Right lobe of liver (tissue), 4 donors: Measurements from ENCODE around the gene BAHD1.

DNA sequence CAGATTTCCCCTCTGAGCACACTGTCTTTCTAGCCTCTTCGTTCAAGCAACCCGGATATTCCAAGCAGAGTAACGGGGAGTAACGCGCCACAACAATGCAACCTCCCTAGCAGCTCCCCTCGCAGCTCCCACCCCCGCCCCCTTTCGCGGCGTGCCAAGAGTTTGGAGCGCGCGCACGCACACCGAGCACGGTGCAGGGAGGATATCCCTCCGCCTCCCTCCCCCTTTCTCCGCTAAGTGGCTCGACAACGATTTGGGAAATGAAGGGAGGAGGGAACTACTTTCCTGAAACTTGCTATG, 923 bp upstream of the SPRED1 start:
- PRO-cap, 4 experiments, result peak in 2 of 4 experiments; most common minus-strand start position 81 of the sequence (in 2)
- RAMPAGE, long total RNA, 2 experiments, result no peak in any of the 2 experiments

- PRO-cap, 4 experiments, result no peak in any of the 4 experiments
- RAMPAGE, long total RNA, 2 experiments, result no peak in any of the 2 experiments
Observed at GRCh38 chr15:38282608-38283387, 30.2 kb downstream of the SPRED1 start.

- PRO-cap, 4 experiments, result no peak in any of the 4 experiments
- RAMPAGE, long total RNA, 2 experiments, result start-site peak on the plus strand in 1 of 2 experiments, at chr15:38307504-38307622 at its widest, 5 reads per replicate
Observed at GRCh38 chr15:38307148-38307858, 54.7 kb downstream of the SPRED1 start.

DNA sequence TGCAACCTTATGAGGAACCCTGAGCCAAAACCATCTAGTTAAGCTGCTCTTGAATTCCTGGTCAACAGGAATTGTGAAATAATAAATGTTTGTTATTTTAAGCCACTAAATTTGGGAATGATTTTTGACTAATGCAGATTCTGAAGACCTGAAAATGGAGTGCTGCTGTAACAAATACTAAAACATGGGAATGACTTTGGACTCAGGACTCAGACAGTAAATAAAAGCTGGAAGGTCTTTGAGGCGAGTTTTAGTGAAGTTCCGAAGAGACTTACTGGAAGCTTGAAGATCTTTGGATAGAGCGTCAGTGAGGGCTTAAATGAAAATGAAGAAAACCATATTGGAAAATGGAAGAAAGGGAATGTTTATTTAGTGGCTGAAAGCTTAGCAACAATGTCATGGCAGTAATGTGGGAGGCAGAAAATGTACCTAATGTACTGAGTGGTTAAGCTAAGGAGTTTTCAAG, 73.2 kb downstream of the SPRED1 start:
- PRO-cap, 4 experiments, result no peak in any of the 4 experiments
- RAMPAGE, long total RNA, 2 experiments, result no peak in any of the 2 experiments

- PRO-cap, 4 experiments, result no peak in any of the 4 experiments
- RAMPAGE, long total RNA, 2 experiments, result no peak in any of the 2 experiments
Observed at GRCh38 chr15:38547659-38548170, 16.9 kb downstream of the RASGRP1 start.

GRCh38 chr15:38650770-38651556, 86.3 kb upstream of the RASGRP1 start:
- PRO-cap, 4 experiments, result peak in 4 of 4 experiments; most common plus-strand start chr15:38651494 (in 4)
- RAMPAGE, long total RNA, 2 experiments, result no peak in any of the 2 experiments

- PRO-cap, 4 experiments, result peak in 4 of 4 experiments; most common minus-strand start chr15:38653058 (in 4)
- RAMPAGE, long total RNA, 2 experiments, result no peak in any of the 2 experiments
Observed at GRCh38 chr15:38652925-38653541, 88.4 kb upstream of the RASGRP1 start.

DNA sequence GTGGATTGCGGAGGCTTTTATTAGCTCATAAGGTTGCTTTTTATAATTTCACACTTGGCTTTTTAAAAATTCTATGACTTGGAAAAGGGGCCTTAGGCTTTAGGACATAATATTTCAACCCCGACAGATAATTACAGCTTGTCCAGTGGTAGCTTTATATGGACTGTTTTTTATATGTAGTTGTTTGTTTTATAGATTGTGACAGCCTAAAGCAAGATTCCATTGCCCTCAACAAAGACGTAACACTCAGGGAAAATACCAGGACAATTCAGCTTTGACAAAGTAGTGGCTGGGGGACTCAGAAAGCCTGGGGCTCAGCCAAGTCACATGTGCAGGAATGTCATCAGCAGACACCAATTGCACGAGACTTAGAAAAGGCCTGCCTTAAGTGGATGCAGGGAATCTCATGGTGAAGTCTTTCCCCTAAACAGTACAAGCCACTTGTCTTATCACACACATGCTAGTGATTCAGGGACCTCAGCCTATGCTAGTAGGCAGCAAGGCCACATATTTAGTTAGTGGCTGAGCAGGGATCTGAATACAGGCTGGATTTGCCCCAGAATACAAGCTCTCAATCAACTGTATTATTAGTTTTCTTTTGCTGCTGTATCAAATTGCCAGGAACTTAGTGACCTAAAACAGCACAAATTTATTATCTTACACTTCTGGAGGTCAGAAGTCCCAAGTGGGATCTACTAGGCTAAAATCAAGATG, 381.8 kb upstream of the THBS1 start:
- PRO-cap, 4 experiments, result no peak in any of the 4 experiments
- RAMPAGE, long total RNA, 2 experiments, result no peak in any of the 2 experiments

- PRO-cap, 4 experiments, result no peak in any of the 4 experiments
- RAMPAGE, long total RNA, 2 experiments, result no peak in any of the 2 experiments
Observed at GRCh38 chr15:39427656-39428282, 153.1 kb upstream of the THBS1 start.

DNA sequence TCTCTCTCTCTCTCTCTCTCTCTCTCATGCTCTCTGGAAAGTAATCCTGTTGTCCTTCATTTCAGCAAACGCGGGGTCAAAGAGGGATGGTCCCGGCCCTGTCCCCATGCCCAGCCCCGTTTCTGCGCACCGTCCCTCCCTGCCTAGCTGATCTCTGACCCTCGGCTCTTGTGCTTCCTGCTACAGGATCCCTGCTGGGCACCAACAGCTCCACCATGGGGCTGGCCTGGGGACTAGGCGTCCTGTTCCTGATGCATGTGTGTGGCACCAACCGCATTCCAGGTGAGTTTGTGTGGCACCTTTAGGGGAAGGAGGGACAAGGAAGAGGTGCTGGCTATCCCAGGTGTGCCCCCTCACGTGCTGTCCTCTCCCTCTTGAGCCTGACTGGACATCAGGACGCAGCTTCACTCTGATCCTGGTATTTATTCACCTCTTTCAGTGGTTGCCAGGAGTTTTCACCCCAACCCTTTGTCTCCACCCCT, 805 bp downstream of the THBS1 start:
- PRO-cap, 4 experiments, result peak in 4 of 4 experiments; most common plus-strand start position 118 of the sequence (in 1); most common minus-strand start position 156 of the sequence (in 4)
- RAMPAGE, long total RNA, 2 experiments, result no peak in any of the 2 experiments

- PRO-cap, 4 experiments, result no peak in any of the 4 experiments
- RAMPAGE, long total RNA, 2 experiments, result no peak in any of the 2 experiments
Observed at GRCh38 chr15:39591024-39591764, 10.3 kb downstream of the THBS1 start.

GRCh38 chr15:39735418-39735753, 47.3 kb downstream of the FSIP1 start:
- PRO-cap, 4 experiments, result no peak in any of the 4 experiments
- RAMPAGE, long total RNA, 2 experiments, result no peak in any of the 2 experiments

- PRO-cap, 4 experiments, result no peak in any of the 4 experiments
- RAMPAGE, long total RNA, 2 experiments, result no peak in any of the 2 experiments
Observed at GRCh38 chr15:40048901-40049298, 9.9 kb upstream of the SRP14 start.

GRCh38 chr15:40102944-40103776, 5.5 kb downstream of the BMF start:
- PRO-cap, 4 experiments, result no peak in any of the 4 experiments
- RAMPAGE, long total RNA, 2 experiments, result no peak in any of the 2 experiments

- PRO-cap, 4 experiments, result no peak in any of the 4 experiments
- RAMPAGE, long total RNA, 2 experiments, result no peak in any of the 2 experiments
Observed at GRCh38 chr15:40239996-40240860, 1.4 kb downstream of the PAK6 start.

DNA sequence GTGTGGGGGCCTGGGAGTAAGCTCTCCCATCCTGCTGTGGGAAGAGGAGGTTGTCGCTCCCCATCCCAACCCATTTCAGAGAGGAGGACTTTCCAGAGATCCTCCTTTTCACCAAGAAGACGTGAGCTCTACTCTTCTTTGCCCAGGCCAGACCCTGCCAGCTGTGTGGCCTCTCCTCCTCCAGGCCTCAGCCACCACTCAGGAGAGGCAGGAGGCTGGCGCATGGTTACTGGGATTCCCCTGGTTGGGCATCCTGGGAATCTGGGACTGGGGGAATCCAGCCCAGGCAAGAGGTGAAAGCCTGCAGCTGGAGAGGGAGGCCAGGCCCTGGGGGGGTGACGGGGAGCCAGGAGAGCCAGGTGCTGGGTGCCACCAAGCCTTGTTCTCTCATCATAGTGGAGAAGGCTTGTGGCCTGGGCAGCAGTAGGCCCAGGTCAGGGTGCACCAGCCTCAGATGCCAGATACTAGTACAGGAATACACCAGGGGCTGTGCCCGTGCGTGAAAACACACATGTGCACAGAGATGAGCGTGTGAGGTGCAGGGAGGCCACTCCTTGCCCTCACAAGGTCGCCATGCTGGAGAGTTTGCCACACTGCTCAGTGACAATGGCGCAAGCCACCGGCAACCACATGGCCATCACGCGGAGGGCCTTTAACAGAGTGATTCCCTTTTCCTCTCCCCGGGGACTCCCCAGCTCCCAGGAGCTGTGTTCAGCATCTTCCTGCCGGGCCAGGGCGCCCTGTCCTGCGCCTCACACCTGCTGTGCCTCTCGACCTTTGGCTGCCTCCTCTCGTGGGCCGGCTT, 6.1 kb downstream of the CCDC9B start:
- PRO-cap, 4 experiments, result no peak in any of the 4 experiments
- RAMPAGE, long total RNA, 2 experiments, result no peak in any of the 2 experiments

GRCh38 chr15:40353664-40354150, 2.9 kb downstream of the PHGR1 start:
- PRO-cap, 4 experiments, result peak in 3 of 4 experiments; most common plus-strand start chr15:40353992 (in 3); most common minus-strand start chr15:40353787 (in 3)
- RAMPAGE, long total RNA, 2 experiments, result no peak in any of the 2 experiments

- PRO-cap, 4 experiments, result no peak in any of the 4 experiments
- RAMPAGE, long total RNA, 2 experiments, result no peak in any of the 2 experiments
Observed at GRCh38 chr15:40421170-40421723, 15.7 kb downstream of the IVD start.

- PRO-cap, 4 experiments, result peak in 4 of 4 experiments; most common plus-strand start chr15:40440953 (in 4)
- RAMPAGE, long total RNA, 2 experiments, result no peak in any of the 2 experiments
Observed at GRCh38 chr15:40440860-40441519, at the start of gene BAHD1. BAHD1 (plus strand) TSS chr15:40440953.

DNA sequence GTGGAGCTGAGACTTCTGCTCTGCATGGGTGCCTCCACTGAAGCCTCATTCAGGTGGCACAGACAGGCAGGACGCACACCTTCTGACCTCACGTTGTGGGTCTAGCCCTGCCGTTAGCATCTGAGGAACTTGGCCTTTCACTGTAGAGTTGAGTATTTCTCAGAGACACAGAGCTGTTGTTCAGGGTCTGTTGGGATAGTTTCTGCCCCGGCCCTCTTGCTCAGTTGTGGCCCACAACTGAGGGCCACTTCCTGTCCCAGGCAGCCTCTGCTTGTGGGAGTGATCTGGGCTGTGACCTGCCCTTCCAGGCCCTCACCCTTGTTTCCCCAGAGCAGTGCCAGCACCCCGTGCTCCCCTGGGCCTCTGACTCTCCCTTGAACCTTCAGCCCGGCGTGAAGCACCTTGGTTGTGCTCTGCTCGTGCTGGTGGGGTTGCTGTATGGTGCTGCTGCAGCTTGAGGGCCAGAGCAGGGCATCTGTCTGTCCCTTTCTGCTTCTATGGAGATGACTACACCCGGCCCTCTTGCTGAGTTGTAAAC, 11.6 kb downstream of the BAHD1 start:
- PRO-cap, 4 experiments, result no peak in any of the 4 experiments
- RAMPAGE, long total RNA, 2 experiments, result no peak in any of the 2 experiments